Gallbladder (tissue), 1 donor: ENCODE results near the gene C1orf141.

DNA sequence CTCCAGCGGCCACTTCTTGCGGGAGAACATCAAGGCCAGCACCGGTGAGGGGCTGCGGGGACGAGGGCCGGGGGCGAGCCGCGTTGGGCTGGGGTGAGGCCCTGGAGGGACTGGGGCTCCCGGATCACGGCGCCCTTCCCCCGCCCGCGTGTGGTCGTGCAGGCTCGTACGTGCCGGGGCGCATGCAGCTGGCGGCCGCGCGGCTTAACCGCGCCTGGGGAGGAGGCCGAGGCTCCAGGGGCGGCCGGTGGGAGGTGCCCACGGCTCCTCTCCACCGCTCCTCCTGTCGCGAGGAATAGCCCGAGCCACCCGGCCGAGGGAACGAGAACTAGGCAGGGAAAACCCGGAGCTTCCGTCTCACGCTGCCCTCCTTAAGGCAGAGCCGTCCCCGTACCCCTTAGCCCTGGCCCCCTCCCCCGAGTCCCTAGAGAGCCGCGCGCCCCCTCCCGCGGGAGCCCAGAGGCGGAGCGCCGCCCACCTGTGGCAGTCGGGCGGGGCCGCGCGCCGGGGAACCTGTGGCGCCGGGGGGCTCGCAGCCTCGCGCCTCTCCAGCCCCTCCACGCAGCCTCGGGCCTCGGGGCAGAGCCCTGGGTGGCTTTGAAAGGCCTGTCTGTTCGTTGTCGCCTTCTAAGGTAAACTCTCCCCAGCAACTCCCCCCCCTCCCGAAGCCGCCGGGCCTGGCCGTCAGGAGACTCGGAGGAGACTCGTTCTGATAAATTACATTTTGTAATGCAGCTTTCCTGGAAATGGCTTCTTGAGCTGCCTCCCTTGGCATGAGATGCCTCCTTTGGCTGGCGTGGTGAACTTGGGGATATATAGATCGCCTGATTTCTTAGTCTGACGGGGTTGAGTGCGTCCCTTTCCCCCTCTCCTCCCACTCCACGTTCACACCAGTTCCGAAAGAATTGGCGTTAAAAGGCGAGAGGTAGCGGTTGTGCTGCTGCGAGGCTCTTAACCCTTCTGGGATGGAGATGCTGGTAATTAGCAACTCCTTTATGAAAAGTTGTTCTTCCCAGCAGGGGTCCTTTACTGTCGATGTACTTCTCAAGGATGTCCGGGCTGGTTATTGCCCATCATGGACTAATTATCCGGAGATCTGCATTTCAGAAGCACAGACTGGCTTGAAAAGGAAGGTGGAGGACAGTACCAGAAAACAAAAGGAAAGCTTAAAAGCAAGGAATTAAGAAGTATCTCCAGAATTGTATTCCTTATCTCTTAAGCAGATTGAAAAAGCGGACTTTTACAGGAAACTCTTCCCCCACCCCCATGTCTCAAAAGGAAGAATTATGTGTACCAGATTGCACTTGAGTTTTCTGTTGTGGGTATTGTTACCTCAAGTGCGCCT lies 978 bp downstream of the AK4 start:
- PRO-cap: no peak

DNA sequence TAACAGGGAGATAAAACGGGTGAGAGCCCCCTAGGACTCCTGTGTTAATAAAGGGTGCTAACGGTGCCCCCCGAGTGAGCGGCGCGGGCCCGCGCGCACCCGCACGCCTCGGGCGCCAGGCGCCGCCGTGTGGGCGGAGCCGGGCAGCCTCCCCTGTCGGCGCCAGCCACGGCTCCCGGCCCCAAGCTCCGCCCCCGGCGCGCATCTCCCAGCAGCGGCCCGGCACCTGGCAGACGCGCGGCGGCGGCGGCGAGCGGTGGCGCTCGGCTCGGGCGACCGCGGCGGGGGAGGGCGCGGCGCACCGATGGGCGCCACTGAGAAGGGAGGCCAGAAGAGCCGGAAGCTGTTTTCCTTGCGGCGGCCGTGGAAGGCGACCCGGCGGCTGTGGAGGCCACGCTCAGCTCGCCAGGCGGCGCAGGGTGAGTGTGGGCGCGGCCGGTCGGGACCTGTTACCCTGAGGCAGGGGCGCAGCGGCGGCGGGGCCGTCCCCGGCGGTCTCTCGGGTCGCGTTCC lies 55.1 kb upstream of the DNAJC6 start:
- PRO-cap: bidirectional peak, plus-strand start at position 232 of the sequence, minus-strand start at position 129 of the sequence

DNA sequence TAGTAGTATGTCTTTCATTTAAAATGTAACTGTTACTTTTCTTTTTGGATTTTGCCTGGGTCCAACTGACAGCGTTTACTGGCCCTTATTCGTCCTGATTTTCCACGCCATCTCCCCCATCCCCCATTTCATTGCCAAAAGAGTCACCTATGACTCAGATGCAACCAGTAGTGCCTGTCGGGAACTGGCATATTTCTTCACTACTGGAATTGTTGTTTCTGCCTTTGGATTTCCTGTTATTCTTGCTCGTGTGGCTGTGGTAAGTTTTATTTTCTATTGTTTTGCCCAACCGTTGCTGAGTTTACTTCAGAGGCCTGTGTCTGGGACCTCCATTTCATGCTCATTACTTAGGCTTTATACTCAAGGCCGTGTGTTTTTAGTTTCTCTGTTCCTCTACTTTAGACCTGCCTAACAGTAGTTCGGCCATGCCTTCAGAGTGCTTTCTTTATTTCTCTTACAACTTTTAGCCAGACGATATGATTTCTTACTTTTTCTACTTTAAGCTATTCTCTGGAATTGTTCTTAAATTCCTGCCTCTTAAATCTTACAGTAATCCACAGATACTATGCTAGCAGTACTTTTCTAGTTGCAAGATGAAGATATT lies 9.4 kb downstream of the LEPR start:
- PRO-cap: no peak

DNA sequence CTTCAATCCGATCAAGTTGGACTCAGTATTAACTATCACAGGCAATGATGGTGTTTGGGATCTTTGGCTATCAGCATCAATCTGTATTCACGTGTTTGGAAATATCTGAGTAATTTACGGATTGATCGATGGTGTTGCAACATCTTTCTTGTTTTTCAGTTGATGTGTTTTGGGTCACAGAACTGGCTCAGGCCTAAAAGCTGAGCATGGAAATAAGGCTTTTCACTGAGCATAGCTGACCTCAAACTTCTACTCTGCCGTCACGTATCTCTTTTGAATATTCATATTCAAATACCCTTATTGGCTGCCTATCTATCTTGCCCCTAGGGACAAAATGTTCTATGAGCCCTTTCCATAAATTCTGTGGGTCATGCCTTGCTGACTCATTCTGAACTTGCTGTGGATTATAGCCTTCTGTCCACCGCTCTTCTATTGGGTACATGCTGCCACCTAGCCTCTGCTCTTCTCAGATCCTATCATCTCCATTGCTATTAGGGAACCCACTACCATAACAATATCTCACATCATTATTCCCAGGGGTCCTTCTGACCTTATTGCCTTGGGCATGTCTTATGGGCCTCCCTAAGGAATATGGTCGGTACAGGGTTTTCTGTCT lies 156.1 kb downstream of the PDE4B start:
- PRO-cap: no peak

DNA sequence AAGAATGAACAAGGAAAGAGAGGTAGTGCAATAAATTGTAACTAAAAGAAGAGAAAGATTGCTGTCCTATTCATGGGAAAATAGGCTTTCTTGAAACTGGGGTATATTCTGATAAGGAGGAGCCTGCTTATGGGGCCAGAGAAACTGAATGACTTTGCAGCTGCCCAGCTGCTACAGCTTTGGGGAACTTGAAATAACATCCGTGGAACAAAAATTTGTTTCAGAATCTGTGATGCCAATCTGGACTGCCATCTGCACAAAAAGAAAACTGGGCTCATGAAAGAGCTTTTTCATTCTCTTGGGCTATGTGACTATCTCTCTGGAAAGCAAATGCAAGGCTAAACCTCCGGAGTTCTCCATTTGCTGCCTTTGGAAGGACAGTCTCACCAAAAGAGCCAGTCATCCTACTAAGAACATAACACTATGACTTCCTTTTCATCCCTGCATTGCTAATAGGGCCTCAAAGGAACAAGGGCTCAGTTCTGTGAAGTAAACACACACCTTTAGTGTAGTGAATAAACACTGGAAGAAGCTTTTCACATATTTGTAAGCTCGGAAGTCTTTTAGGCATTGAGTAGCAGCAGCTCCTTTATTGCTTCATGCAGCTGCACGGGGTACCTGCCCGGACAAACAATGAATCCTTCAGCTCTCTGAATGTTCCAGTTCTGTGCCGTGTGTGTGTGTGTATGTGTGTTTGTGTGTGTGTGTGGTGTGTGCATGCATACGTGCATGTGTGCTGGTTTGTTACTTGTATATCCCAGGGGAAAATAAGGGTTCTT lies 255.6 kb upstream of the SGIP1 start:
- PRO-cap: no peak

DNA sequence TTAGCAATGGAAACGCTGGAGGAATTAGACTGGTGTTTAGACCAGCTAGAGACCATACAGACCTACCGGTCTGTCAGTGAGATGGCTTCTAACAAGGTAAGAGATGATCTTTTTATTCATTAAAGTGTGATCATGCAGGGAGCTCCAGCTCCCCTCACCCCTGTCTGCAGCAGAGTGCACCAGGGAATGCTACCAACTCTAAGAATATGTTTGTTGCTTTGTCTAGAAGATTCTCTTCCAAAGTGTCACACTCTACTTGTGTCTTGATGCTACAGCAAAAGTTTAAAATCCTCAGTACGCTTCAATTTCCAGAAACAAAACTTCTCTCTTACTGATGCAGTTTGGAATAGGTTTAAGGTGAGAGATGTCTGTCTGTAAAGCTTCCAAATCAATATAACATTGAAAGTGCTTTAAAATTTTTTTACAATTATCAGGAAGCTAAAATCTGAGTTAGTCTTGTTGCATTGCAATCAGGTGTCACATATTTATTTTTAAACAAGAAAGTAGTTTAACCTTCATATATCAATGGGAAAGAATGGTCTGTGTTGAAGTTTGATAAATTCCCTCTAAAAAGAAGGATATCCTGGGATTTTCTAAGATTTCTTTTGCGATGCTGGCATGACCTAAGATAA lies 201.3 kb upstream of the SGIP1 start:
- PRO-cap: bidirectional peak, plus-strand start at position 122 of the sequence, minus-strand start at position 90 of the sequence; unidirectional peak, minus-strand start at position 188 of the sequence

DNA sequence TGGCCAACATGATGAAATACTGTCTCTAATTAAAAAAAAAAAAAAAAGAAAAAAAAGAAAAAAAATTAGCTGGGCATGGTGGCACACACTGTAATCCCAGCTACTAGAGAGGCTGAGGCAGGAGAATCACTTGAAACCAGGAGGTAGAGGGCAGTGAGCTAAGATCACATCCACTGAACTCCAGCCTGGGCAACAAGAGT lies 191.5 kb upstream of the SGIP1 start:
- PRO-cap: no peak

- PRO-cap: no peak
These were observed 182.3 kb upstream of the SGIP1 start for GRCh38 chr1:66351292-66352431.

DNA sequence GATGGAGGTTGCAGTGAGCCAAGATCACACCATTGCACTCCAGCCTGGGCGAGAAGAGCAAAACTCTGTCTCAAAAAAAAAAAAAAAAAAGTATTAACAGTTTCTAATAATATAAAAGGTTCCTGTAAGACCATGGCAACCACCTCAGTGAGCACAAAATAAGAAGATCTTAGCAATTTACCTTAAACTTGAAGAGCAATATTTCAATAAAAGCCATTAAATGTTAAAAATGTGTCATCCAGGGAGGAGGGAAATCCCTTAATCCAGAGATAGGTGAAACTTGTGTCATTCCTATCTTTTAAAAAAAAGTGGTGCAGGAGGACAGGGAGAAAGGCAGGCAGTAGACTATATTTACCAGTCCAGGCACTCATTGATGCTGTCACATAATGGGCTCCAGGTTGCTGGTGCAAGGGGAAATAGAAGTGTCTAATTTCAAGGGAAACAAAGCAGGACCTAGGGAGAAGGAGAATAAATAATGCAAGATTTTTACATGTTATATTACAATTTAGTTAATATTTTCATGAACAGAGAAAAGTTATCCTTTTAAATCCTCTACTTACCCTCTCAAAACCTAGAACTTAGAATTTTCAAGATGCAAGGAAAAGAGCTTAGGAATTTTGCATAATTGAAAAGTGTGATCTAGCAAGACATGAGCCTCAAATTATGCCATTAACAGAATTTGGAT lies 175.2 kb upstream of the SGIP1 start:
- PRO-cap: no peak

- PRO-cap: no peak
These were observed 168.3 kb upstream of the SGIP1 start for GRCh38 chr1:66365460-66366154.

GRCh38 chr1:66373673-66374196 lies 160.2 kb upstream of the SGIP1 start:
- PRO-cap: no peak

DNA sequence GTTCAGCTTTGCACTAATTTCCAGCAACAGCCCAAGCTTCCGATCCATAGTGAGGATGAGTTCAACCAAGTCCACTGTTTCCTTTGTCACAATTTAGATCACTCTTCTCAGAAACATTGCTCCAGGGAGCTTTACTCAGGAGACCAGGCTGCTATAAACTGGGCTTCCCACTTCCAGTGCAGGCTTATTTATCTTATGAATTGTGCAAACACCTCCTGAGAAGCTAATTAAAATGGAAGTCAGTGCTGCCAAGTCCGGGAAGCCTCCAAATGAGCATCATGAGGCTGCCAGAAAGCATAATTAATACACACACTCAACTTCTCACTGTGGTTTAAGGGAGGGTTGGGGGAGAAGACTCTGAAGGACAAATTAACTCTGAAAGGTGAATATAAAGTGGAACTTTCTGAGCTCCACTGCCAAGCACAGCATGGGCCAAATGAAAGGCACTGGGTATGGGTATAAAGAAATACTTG lies 145.0 kb upstream of the SGIP1 start:
- PRO-cap: no peak

GRCh38 chr1:66393735-66394332 lies 140.1 kb upstream of the SGIP1 start:
- PRO-cap: no peak

DNA sequence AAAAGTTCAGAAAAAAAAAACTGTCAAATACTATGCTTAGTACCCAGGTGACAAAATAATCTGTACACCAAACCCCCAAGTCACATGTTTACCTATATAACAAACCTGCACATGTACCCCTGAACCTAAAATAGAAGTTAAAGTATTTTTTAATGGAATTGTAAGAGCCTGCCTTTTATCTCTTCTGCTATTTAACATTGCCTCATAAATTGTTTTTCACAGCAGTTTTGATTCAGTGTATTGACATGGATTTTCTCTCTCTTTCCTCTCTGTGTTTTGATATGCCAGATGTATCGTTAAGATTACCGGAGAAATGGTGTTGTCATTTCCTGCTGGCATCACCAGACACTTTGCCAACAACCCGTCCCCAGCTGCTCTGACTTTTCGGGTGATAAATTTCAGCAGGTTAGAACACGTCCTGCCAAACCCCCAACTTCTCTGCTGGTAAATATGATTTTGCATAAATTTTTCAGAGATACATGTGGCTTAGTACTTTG lies 23.2 kb upstream of the DYNLT5 start:
- PRO-cap: no peak

- PRO-cap: no peak
These were observed 17.4 kb downstream of the DNAI4 start for GRCh38 chr1:66907044-66907884.

- PRO-cap: bidirectional peak, plus-strand start at chr1:66930270, minus-strand start at chr1:66930065; bidirectional peak, plus-strand start at chr1:66930568, minus-strand start at chr1:66930533; bidirectional peak, plus-strand start at chr1:66930814, minus-strand start at chr1:66930772
These were observed 5.7 kb downstream of the MIER1 start for GRCh38 chr1:66930128-66931319.

DNA sequence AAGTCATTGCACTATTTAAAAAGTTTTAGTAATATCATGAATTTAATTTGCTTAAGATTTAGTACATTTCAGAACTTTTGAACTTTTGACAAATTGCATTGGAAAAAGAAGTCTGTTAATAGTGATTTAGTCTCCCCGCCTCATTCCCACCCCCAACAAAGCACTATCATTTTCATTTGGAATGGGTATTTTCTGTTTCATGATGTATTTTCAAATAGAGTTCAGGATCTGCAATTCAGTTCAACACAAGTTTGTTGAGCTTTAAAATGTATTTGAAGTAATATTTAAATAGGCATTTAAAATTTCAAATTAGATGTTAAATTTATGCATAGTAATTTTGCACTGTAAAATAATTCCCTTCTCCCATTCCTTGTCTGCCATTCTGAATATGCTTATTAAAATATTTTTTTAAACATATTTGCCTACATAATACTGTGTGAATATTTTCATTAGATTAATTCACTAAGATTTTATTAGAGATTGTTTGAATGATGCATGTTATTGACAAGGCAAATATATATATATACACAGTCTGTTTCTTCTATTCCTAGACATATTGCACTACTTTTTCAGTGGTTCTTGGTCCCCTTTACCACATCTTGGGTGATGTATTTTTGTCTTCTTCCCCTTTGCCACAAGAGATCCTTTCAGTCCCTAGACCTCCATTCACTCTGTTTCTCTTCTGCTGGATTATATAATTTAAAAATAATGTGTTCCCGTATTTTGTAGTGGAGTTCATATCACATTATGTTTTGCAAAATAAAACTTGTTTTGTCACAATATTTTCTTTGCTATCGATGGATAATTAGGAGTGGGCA lies 62.7 kb downstream of the MIER1 start:
- PRO-cap: no peak

DNA sequence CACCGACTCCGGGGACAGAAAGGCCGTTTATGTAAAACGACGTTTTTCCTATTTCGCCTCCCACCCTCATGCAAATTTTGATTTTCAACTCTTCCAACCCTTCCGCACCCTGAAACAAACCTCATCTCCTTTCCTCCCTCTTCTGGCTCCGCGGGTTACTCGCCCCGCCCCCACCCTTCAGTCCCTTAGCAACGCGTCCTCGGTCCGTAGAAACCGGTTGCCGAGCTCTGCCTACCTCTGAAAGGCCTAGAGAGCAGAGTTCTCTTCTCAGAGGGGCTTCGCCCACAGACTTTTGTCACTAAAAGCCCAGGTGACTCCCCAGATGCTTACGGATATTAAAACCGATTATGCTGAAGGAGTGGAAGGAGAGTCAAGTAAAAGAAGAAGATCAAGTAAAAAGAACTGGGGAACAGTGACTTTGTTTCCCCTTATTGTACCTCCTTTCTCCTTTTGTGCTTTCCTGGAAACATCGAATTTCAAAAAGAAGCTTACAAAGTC lies at the start of gene C1orf141:
Gene C1orf141 (minus strand): TSS at position 161 of the 498 bp plus-strand sequence.
- PRO-cap: no peak

- PRO-cap: no peak
These were observed 94.2 kb upstream of the SERBP1 start for GRCh38 chr1:67524065-67525090.

GRCh38 chr1:67753657-67754652 lies 69.0 kb downstream of the GADD45A start:
- PRO-cap: no peak